Smooth muscle cell (in vitro differentiated cells): ENCODE data around the genes ZMYM5 and ZMYM2.

DNA sequence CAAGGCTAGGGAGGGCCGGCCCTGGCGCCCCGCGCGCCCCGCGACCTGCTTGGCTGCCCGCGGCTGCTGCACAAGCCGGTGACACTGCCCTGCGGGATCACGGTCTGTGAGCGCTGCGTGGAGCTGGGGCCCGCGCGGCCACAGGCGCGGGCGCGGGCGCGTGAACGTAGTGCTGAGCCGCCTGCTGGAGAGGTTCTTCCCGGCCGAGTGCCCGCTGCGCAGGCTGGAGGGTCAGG, 572.3 kb downstream of the TUBA3C start:
- RAMPAGE, long total RNA: no peak

DNA sequence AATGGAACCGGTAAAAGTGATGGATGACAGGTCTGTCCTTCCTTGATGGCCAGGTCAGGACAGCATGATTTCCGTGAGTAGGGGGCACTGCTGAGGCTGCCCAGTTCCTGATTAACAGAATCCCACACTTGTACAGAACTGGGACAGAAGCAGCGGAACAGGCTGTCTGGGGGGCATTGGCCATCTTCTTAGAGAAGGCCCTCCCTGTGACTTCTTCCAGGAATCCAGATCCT, 31.9 kb downstream of the TUBA3C start:
- RAMPAGE, long total RNA: no peak

DNA sequence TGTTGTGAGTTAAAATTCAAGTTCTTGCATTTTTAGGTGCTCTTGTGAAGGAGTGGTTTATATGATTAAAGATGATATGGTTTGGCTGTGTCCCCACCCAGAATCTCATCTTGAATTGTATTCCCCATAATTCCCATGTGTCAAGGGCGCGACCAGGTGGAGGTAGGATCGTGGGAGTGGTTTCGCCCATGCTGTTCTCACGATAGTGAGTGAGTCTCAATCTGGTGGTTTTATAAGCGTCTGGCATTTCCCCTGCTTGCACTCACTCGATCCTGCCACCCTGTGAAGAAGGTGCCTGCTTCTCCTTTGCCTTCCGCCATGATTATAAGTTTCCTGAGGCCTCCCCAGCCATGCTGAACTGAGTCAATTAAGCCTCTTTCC, 2.2 kb downstream of the MPHOSPH8 start:
- RAMPAGE, long total RNA: no peak

- RAMPAGE, long total RNA: no peak
Measured at GRCh38 chr13:19848722-19849083, 14.7 kb downstream of the ZMYM5 start.

- RAMPAGE, long total RNA: no peak
Measured at GRCh38 chr13:19860908-19861497, 2.4 kb downstream of the ZMYM5 start.

DNA sequence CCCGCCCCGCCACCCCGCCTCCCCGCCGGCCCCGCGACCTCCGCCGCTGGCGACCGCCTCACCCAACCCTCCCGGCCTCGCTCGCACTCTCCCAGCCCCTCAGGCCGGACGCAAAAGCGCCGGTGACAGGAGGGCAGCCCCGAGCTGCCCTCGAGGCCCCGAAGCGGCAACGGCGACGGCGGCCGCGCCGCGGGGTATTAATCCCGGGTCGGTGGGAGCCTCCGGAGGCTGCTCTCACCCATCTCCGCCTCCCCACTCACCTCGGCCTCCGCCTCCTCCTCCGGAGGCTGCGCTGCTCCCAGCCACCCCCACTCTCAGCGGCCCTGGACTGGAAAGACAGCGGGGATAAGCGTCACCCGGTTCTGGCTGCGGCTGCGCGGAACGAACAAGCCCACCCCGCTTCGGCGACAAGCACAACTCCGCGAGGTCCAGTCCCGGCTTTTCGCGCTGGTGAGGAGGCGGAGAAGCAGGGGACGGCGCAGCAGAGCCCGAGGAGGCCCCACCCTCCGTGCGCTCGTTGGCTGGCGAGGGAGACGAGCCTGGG, at the start of gene ZMYM5:
Gene ZMYM5, minus strand, starts transcription at position 460 of the 544 bp plus-strand sequence.
- RAMPAGE, long total RNA: no peak

- RAMPAGE, long total RNA: start-site peak on the plus strand at chr13:19958715-19959074, 1,220 and 564 reads in 2 replicates
Measured at GRCh38 chr13:19958654-19959130, at the start of gene ZMYM2. Gene ZMYM2 (plus strand): TSS chr13:19958727.

- RAMPAGE, long total RNA: no peak
Measured at GRCh38 chr13:20126528-20126894, 34.3 kb downstream of the GJA3 start.

- RAMPAGE, long total RNA: no peak
Measured at GRCh38 chr13:20137653-20138027, 23.2 kb downstream of the GJA3 start.

GRCh38 chr13:20340501-20341120, 108.5 kb upstream of the GJB6 start:
- RAMPAGE, long total RNA: no peak

DNA sequence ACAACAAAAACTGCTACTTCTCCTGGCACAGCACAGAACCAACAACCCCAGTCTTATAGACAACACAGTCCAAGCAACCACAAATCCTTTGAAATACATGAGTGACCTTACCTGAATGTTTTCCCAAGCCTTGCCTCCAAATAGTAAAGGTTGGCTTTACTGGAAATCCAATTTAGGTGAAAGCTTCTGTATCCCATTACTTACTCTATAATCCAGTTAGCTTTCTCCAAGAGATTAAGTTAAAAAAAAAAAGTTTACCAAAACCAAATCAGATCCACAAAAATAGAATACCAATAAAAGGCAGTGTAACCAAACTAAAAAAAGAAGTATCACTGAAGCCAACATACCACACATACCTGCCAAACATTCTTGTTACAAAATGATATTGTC, 58.9 kb upstream of the EEF1AKMT1 start:
- RAMPAGE, long total RNA: no peak

- RAMPAGE, long total RNA: no peak
Measured at GRCh38 chr13:20939469-20940078, 37.0 kb upstream of the XPO4 start.

DNA sequence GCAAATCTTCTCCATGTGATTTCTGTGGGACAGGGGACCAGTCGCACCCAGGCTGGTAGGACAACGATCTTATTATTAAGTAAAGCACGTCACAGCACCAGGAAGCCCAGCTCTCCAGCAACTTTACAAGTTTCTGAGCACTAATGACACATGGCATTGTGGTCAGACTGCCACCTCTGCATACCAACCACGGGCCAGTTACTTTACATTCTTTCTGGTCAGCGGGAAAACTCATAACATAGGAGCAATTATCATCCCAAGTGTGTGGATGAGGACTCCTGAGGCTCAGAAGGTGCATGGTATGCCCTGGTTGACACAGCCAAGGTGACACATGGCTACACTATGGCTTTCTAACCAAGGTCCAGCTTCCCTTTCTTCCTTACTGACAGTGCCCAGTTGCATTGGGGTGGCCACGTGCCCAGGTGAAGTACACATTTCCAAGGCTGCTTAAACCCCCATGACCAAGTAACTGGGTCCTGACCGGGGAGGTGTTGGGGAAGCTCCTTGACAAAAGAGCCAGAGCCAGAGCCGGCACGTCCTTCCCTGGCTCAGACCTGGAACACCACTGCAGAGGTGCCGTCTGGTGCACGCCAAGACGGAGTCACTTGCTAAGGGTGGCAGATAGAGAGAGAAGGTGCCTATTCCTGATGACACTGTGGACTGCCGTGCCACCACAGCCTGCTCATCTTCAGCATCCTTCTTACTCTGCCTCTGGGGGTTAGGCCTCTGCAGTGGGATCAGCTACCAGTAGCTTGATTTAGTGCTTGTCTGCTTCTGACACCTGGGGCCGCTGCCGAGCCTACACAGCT, 27.2 kb downstream of the LATS2 start:
- RAMPAGE, long total RNA: no peak

DNA sequence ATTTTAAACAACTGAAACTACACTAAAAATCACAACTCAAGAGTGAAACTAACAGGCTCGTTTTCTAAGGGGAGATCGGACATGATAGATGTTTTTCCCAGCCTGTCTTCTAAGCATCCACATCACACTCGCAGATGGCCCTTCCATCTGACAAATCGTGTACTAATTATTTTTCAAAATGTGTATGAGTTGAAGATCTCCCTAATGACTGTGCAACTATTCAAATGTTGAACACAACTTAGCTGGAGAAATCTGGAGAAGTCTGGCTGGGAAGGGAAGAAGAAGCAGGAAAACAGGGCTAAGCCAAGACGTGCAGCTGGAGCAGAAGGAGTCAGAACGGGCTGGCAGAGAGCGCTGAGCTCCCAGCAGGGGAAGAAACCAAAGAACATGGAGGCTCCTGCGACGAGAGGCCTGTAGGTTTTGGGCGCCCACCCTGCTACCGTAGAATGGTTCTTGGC, 13.1 kb upstream of the LATS2 start:
- RAMPAGE, long total RNA: no peak

- RAMPAGE, long total RNA: no peak
Measured at GRCh38 chr13:21174943-21175262, 1.4 kb downstream of the SKA3 start.

- RAMPAGE, long total RNA: no peak
Measured at GRCh38 chr13:21177011-21177421, 558 bp downstream of the MRPL57 start.

DNA sequence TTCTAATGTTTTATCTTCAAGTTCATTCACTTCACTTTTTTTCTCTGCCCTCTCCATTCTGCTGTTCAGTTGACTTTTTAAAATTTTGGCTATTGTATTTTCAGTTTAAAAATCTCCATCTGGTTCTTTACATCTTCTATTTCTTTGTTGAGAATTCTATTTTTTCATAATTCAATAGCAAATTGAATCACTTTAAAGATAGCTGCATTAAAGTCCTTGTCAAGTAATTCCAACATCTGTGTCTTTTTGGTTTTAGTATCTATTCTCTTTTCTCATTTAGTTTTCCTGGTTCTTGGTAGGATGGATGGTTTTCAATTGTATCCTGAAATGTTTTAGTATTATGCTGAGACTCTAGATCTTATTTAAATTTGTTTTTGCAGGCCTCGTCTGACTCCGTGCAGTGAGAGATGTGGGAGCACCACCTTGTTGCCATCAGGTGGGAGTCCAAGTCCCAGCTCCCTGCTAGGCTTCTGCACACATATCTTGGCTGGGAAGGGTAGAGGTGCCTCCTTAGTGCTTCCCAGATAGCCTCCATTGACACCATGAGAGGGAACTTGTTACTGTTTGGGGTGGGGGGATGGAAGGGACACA, 29.2 kb downstream of the ZDHHC20 start:
- RAMPAGE, long total RNA: no peak

DNA sequence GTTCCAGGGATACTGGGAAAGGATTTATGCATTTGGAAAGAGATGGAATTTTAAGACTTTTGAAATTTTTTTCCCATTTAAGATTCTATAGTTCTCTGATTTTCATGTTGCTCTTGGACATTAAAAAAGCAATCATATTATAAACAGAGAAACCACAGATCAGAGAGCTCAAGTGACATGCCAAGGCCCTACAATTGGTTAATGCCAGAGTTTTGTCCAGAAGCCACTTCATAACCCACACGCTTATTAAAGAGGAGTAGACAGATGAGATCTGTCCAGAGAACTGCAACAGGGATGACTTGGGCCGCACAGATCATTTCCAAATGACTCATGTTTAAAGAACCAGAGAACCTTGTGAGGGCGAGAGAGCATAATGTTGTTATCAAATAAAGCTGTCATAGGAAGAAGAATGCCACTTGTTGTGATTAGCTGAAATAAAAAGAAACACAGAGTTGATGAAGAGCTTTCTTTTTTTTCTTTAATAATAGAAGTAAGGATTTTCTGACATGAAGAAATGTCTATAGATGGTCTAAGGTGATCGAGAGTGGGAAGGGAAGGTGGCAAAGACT, 718.6 kb upstream of the SGCG start:
- RAMPAGE, long total RNA: no peak

DNA sequence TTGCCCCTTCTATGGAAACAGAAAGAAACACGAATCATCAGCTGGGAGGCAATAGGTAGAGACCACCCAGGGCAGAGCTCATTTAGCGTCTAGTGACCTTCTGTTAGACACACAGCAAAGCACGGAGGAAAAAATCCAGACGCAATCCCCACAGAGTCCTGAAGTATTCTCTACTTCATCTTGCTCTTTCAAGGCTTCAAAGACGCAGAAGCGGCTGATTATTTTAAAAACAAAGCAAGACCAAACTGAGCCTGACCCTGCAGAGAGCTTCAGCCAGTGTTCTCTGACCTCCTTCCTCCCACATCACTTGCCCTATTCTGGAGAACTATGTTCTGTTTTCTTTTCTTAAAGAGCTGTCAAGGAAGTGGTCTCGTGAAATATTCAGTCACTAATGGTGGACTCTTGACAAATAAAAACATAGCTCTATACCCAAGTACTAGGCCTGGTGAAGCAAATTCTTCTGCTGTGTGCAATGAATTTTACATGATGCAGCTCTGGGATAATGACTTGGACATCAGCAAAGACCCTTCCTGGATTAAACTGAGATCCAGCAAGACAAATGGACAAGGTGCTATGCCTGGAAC, 674.4 kb upstream of the SGCG start:
- RAMPAGE, long total RNA: no peak

DNA sequence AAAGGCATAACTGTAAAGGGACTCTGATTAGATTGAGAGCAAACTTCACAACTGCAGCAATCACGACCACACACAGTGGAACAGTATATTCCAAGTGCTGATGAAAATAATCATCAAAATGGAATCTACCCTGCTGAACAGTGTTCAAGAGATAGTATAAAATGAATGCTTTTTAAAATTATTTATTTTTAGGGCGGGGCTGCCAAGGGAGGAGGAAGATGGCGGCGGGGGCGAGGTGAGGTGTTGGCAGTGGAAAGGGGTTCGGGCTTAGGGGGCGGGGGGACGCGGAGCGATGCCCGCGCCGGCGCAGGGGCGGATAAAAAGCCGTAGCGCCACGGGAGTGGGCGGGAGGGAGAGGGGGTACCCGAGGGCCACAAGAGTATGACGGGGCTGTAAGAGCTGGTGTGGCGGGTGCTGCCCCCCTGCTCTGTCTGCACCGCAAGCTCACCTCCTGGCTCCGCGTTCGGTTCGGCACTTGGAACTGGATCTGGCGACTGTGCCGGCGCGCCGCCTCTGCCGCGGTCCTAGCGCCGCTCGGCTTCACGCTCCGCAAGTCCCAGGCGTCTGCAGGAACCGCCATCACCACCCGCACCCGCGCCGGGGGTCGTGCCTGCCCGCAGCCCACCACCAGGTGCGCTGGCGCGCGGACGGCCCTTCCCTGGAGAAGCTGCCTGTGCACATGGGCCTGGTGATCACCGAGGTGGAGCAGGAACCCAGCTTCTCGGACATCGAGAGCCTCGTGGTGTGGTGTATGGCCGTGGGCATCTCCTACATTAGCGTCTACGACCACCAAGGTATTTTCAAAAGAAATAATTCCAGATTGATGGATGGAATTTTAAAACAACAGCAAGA, 265.3 kb upstream of the SGCG start:
- RAMPAGE, long total RNA: no peak